ENCODE results near the genes ZNF394, GJC3 and AZGP1.

DNA sequence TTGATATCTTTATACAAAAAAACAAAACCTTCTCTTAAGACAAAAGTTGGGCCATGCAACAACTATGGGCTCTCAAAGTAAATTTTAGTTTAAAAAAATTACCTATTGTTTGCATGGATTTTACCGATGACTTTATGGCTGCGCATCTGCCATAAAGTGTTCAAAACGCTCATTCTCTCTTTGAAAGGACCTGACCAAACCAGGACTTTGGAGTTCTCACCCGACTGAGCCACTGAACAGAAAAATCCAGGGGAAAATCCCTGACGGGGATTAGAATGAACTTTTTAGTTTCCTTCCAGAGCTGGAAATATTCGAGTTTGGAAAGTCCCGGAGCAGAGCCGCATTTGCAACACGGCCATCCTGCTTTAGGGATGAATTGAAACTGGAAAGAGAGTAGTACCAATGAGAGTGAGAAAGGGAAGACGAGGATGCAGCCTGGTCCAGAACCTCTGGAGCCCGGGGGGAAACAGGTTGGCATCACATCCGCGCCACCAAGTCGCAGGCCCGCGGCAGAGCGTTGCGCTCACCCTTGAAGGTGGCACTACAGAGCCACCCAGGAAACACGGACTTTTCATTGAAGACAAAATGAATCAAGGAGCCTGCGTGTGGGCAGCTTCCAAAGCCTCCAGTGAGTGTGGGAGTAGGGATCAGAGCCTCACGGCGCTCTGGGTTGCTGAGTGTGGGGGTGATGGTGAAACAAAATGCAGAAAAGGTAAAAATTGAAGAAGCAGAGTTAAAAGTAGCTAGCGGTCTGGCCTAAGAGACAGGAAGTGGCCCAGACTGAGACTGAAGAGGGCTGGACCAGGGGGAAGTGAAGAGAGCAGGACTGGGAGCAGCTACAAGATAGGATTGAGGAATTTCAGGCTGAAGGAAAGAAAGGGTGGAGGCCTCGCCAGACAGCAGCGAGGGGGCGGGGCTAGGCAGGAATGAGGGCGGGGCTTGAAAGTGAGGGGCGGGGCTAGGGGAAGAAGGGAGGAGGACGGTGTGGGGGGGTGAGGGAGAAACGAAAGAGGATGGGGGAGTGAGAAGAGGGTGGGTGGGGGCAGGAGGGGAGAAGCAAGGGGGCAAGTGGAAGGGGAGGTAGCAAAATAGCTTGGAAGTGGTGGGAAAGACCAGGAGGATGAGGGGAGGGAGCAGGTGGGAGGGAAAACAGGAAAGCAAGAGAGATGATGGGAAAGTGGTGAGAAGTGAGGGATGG lies 1.9 kb downstream of the SMURF1 start:
- PRO-cap, 4 experiments, result peak in 4 of 4 experiments; most common plus-strand start position 310 of the sequence (in 3); most common minus-strand start position 234 of the sequence (in 3)
- RAMPAGE, long total RNA, 2 experiments, result no peak in any of the 2 experiments
- RRBS, result no CpG with 5 or more reads among the region's 30 CpGs

- PRO-cap, 4 experiments, result no peak in any of the 4 experiments
- RAMPAGE, long total RNA, 2 experiments, result no peak in any of the 2 experiments
- RRBS, result no CpG with 5 or more reads among the region's 7 CpGs
These were observed 22.7 kb upstream of the ARPC1B start for GRCh38 chr7:99351635-99352356.

DNA sequence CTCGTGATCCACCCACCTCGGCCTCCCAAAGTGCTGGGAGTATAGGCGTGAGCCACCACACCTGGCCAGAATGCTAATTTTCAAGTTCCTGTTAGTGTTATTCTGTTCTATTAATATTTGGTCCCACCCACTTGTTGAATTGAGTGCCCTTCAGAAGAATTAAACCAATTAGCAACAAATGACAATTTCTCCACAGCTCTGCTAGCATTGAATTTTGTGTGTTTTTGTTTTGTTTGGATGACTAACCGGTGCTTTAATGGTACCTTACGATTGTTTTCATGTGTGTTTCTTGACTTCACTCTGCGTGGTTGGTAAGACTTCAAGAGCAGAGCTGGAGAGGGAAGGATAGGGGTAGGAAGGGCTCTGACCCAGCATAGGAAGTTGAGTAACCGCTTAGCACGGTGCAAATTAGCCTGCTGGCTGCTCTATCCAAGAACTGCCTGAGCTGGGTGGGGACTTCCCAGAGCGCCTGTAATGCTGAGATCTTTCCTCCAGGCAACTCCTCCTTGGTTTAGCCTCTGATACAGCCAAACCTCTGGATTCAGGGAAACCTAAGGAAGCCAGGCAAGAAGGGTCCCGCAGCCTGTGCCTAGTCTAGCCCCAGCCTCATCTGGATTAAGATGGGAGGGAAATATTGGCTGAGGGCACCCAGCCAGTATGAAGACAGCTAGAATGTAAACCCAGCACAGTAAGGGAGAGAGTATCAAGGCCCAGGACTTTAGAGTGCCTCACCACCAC lies 4.6 kb downstream of the ARPC1B start:
- PRO-cap, 4 experiments, result peak in 3 of 4 experiments; most common plus-strand start position 530 of the sequence (in 2); most common minus-strand start position 383 of the sequence (in 2)
- RAMPAGE, long total RNA, 2 experiments, result no peak in any of the 2 experiments
- RRBS, result no CpG with 5 or more reads among the region's 10 CpGs

DNA sequence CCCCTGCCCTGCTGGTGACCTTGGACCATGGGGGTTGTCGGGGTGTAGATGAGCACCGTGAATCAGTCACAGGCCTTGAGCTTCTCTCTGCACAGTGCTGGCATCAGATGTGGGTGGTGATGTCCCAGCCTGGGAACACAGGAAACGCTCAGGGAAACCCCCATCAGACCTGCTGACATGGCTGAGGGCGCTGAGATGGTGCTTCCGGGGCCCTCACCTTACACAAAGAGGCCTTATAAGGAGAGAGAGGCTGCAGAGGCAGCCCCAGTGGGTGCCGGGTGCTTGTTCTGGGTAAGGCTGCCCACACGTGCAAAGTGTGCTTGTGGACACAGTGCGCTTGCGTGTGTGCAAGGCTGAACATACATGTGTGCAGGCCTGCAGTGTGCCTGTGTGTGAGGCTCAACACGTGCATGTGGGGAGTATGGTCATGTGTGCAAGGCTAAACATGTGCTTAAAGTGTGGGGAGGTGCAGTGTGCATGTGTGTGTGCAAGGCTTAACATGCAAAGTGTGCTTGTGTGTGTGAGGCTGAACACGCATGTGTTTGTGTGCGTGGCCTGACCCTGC lies 6.5 kb downstream of the ARPC1B start:
- PRO-cap, 4 experiments, result peak in 1 of 4 experiments; most common minus-strand start position 96 of the sequence (in 1)
- RAMPAGE, long total RNA, 2 experiments, result no peak in any of the 2 experiments
- RRBS, result 18% methylated on average over 2 of the region's 12 CpGs

DNA sequence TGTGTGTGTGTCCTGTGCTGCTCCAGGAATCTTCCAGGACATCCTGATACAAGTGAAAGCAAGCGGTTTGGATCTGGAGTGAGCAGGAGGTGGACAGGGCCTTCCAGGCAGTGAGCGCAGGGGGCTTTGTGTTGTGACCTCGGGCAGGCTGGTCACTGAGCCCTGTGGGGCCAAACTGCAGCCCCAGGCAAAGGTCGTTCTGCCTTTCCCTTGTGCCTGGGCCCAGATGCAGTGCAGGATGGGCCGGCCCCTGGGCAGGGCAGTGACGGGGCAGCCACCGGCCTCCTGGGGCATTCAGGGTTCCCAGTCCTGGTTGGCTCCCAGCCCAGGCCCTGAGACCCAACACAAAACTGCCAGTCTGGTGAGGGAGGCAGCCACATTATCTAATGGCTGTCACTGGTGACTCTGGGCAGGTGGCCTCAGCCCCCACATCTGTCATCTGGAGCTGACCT lies 7.1 kb downstream of the ARPC1B start:
- PRO-cap, 4 experiments, result no peak in any of the 4 experiments
- RAMPAGE, long total RNA, 2 experiments, result no peak in any of the 2 experiments
- RRBS, result no CpG with 5 or more reads among the region's 7 CpGs

DNA sequence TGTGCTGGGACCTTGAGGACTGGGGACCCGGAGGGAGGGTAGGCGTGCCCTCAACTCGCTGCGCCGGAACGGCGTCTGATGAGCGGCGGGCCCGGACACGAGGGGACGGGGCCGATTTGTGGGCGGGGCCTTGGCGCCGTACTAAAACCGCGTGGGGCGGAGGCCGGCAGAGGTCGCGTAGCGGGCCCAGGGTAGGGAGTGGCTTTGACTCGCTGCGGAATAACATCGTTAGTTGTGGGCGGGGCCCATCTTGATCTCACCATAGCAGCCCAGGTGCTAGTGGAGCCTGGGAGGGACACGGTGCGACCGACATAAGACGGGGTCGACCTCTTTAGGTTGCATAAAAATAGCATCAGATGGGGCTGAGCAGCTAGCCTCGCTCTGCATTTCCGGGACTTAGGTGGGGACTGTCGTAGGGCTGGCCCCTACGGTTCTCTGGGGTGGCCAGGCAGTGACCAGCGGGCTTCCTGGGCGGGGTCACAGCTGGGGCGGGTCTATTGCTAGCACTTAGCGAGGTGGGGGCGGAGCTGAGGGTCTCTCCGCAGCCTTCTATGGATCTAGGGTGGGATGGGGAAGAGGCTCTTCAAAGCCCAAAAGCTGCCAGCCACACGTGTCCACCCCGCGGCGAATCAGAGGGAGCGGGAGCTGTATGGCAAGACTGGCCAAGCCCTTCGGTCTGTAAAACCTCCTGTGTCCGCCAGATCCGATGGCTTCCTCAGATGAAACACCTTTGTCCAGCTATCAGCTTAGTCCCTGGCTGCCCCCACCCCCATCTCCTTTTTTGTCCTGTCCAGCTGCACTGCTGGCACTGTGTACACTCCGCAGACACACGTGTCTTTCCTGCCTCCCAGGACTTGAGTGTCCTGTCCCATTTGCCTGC lies 15.2 kb downstream of the PDAP1 start:
- PRO-cap, 4 experiments, result peak in 4 of 4 experiments; most common plus-strand start position 169 of the sequence (in 4); most common minus-strand start position 77 of the sequence (in 4)
- RAMPAGE, long total RNA, 2 experiments, result no peak in any of the 2 experiments
- RRBS, result 3% methylated on average over 12 of the region's 52 CpGs

- PRO-cap, 4 experiments, result no peak in any of the 4 experiments
- RAMPAGE, long total RNA, 2 experiments, result no peak in any of the 2 experiments
- RRBS, result no CpG with 5 or more reads among the region's 1 CpG
These were observed 1.9 kb downstream of the PDAP1 start for GRCh38 chr7:99406464-99407010.

GRCh38 chr7:99470222-99470855 lies 2.4 kb upstream of the ZNF789 start:
- PRO-cap, 4 experiments, result peak in 4 of 4 experiments; most common plus-strand start chr7:99470585 (in 2); most common minus-strand start chr7:99470457 (in 4)
- RAMPAGE, long total RNA, 2 experiments, result no peak in any of the 2 experiments
- RRBS, result no CpG with 5 or more reads among the region's 16 CpGs

DNA sequence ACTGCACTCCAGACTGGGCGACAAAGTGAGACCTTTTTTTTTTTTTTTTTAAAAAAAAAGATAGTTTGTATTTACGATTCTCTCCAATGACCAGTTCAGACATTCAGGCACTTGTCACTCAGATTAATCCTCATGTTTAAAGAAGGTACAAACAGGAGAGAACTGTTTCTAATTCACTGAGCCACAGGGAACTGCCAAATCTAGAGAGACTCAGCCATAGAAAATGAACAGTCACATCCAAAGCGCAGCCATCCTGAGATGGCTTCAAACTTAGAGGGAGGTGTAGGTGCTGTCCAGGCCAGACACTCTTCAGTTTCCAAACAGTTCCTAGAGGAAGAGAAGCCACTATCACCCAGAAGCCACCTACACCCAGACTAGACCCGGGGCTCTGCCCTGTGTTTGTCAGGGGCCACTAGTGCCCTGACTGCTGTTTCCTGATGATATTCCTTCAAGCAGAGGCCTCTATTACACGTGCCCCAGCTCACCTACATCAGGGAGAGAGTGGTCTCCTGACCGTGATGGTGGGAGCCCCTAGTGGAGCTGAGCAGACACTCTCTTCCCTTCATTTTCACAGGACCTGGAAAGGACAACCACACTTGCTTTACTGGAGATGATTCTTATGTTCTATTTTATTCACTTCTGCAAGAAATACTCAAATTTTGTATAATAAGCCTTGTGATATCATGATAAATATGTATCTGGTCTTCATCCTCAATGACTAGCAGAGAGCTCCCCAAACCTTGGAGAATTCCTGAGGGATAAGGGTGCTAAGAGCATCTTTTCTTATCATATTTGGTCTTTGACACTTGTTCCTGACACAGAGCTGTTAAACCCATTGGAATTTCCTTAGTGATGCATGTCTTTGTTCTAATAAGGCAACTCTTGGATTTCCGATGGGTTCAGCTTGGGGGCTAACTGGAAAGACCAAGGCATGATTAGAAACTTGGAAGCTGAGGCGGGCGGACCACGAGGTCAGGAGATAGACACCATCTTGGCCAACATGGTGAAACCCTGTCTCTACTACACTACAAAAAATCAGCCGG lies 9.2 kb downstream of the ZNF394 start:
- PRO-cap, 4 experiments, result no peak in any of the 4 experiments
- RAMPAGE, long total RNA, 2 experiments, result no peak in any of the 2 experiments
- RRBS, result no CpG with 5 or more reads among the region's 11 CpGs

GRCh38 chr7:99498587-99498875 lies 1.6 kb downstream of the ZNF394 start:
- PRO-cap, 4 experiments, result no peak in any of the 4 experiments
- RAMPAGE, long total RNA, 2 experiments, result no peak in any of the 2 experiments
- RRBS, result no CpG with 5 or more reads among the region's 10 CpGs

DNA sequence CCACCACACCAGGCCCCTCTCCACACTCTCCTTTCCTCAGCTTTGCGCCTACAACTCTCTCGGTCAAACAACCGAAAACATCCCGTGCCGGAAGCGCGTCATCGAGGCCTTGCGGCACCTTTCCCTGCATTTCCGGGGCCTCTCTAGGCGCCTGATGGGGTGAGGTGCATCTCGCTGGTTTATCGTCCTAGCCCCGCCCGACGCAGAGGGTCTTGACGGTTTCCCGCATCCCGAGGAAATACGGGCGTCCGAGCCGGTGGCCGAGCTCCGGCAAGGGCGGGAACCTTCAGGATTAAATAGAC lies at the start of gene ZNF394:
Gene ZNF394 (minus strand): TSS at position 79 of the 302 bp plus-strand sequence.
- PRO-cap, 4 experiments, result peak in 4 of 4 experiments; most common plus-strand start position 228 of the sequence (in 2); most common minus-strand start position 95 of the sequence (in 3)
- RAMPAGE, long total RNA, 2 experiments, result no peak in any of the 2 experiments
- RRBS, result 1% methylated on average over 12 of the region's 26 CpGs

- PRO-cap, 4 experiments, result no peak in any of the 4 experiments
- RAMPAGE, long total RNA, 2 experiments, result no peak in any of the 2 experiments
- RRBS, result no CpG with 5 or more reads among the region's 17 CpGs
These were observed 403 bp upstream of the ZNF394 start for GRCh38 chr7:99500505-99500863.

- PRO-cap, 4 experiments, result no peak in any of the 4 experiments
- RAMPAGE, long total RNA, 2 experiments, result no peak in any of the 2 experiments
- RRBS, result no CpG with 5 or more reads among the region's 3 CpGs
These were observed 1.9 kb downstream of the ZNF655 start for GRCh38 chr7:99560431-99560726.

GRCh38 chr7:99658419-99659324 lies 21.1 kb downstream of the CYP3A5 start:
- PRO-cap, 4 experiments, result no peak in any of the 4 experiments
- RAMPAGE, long total RNA, 2 experiments, result no peak in any of the 2 experiments
- RRBS, result no CpG with 5 or more reads among the region's 16 CpGs

- PRO-cap, 4 experiments, result no peak in any of the 4 experiments
- RAMPAGE, long total RNA, 2 experiments, result no peak in any of the 2 experiments
- RRBS, result no CpG with 5 or more reads among the region's 4 CpGs
These were observed 6.2 kb downstream of the CYP3A5 start for GRCh38 chr7:99673525-99674057.

- PRO-cap, 4 experiments, result no peak in any of the 4 experiments
- RAMPAGE, long total RNA, 2 experiments, result no peak in any of the 2 experiments
- RRBS, result no CpG with 5 or more reads among the region's 8 CpGs
These were observed 21.2 kb downstream of the CYP3A4 start for GRCh38 chr7:99762501-99763464.

GRCh38 chr7:99787127-99787509 lies 3.1 kb upstream of the CYP3A4 start:
- PRO-cap, 4 experiments, result no peak in any of the 4 experiments
- RAMPAGE, long total RNA, 2 experiments, result no peak in any of the 2 experiments
- RRBS, result no CpG with 5 or more reads among the region's 4 CpGs

GRCh38 chr7:99908473-99908920 lies 10.8 kb downstream of the TRIM4 start:
- PRO-cap, 4 experiments, result no peak in any of the 4 experiments
- RAMPAGE, long total RNA, 2 experiments, result start-site peak on the minus strand in 1 of 2 experiments, at chr7:99908199-99908861 at its widest, 12 reads per replicate
- RRBS, result no CpG with 5 or more reads among the region's 6 CpGs

GRCh38 chr7:99929052-99929900 lies at the start of gene GJC3:
Gene GJC3 (minus strand): TSS chr7:99929620.
- PRO-cap, 4 experiments, result peak in 1 of 4 experiments; most common plus-strand start chr7:99929619 (in 1); most common minus-strand start chr7:99929506 (in 1)
- RAMPAGE, long total RNA, 2 experiments, result no peak in any of the 2 experiments
- RRBS, result no CpG with 5 or more reads among the region's 21 CpGs

DNA sequence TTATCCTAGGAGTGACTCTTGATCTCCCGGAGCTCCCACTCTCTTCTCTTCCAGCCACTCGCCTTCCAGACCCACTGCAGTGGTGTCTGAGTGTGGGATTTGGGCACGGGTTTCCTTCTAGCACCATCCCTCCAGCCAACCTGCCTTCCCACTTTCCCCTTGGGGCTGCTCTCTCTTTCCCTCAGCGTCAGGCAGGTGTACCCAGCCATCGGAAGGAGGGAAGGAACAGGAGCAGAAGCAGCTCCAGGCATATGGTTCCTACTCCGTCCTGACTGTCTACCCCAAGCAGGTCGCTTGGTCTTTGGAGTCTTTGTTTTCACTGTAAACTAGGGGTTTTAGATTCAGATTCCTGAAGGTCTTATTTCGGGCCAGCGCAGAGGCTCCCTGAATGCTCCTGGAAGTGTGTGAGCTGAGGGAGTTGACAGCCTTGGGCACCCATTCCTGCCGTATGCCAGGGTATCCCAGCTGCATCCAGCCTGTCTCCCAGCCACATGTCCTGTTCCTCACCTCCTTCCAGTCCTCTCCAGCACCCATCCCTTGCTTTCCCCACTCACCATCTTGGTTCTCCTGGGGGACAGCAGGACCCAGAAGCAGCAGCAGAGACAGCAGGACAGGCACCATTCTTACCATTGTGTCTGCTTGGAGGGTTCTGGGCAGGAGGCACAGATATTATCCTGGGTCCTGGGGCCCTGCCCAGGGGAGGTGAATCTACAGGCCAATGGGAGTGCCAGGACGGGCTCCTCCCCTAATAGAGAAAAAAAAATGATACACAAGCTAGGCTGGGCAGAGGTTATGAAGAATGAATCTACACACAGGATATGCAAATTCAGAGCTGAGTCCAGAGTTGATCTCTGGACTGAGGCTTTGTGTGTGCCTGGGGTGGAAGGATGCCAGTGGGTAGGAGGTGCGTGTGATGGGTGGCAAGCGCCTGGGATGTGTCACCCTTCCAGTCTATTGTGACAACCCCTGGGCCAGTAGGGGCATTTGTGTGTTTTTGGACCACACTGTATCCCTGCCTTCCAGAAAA lies at the start of gene AZGP1:
Gene AZGP1 (minus strand): TSS at position 641 of the 1,027 bp plus-strand sequence.
- PRO-cap, 4 experiments, result no peak in any of the 4 experiments
- RAMPAGE, long total RNA, 2 experiments, result no peak in any of the 2 experiments
- RRBS, result no CpG with 5 or more reads among the region's 13 CpGs